Skeletal muscle satellite cell (primary cell): ENCODE data around the genes PAQR8 and HMGCLL1.

DNA sequence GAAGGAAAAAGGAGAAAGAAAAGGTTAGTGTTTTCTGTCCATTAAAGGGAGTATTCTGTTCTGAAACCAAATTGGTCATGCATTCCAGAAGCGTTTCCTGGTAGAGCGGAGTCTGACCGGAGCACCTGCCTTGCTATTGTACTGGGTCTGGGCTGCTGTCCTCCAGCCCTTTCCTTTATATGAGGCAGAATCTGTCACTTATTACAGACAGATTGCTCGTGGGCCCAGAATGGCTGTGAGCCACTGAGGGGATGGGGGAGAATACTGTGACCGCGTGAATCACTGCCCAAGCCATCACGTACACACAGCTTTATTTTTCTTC, 573.5 kb downstream of the PKHD1 start:
- CAGE, long polyA plus RNA, result no peak

- CAGE, long polyA plus RNA, result no peak
These were observed 9.2 kb downstream of the PKHD1 start for GRCh38 chr6:52078099-52078718.

- CAGE, long polyA plus RNA, result start-site peak on the plus strand at chr6:52362131-52362164, 14 and 14 reads in 2 replicates
These were observed at the start of gene PAQR8 for GRCh38 chr6:52361934-52362305. PAQR8 (plus strand) TSS chr6:52362151.

DNA sequence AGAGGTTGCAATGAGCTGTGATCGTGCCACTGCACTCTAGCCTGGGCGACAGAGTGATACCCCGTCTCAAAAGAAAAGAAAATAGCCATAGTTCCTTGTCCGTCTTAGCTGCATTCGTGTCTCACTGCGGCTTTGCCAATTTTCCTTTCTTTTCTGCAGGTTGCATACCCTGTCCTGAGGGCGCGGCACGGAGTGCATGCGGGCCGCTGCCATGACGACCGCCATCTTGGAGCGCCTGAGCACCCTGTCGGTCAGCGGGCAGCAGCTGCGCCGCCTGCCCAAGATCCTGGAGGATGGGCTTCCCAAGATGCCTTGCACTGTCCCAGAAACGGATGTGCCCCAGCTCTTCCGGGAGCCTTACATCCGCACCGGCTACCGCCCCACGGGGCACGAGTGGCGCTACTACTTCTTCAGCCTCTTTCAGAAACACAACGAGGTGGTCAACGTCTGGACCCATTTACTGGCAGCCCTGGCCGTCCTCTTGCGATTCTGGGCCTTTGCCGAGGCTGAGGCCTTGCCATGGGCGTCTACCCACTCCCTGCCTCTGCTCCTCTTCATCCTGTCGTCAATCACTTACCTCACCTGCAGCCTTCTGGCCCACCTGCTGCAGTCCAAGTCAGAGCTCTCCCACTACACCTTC, 17.0 kb upstream of the EFHC1 start:
- CAGE, long polyA plus RNA, result no peak

DNA sequence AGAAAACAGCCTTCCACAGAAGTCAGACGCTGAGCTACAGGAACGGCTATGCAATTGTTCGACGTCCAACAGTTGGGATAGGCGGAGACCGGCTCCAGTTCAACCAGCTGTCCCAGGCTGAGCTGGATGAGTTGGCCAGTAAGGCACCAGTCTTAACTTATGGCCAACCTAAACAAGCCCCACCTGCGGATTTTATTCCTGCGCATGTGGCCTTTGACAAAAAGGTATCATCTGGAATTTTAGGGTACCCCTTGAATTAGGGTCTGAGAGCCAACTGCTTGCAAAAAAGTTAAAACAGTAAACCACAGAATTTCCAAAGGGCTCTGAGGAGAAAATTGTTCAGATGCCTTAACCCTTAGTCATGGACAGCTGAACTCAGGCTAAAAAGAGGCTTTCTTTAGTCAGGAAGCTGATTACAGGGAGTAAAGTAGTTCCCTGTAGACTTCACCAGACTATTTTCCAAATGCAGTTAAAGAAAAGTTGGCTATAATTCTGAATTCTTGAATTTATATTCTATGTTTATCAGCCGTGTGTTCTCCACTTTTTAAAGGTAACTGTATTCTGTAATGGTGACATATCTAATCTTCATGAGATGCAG, 3.9 kb downstream of the EFHC1 start:
- CAGE, long polyA plus RNA, result no peak

- CAGE, long polyA plus RNA, result no peak
These were observed 33.3 kb downstream of the TRAM2 start for GRCh38 chr6:52543419-52544175.

DNA sequence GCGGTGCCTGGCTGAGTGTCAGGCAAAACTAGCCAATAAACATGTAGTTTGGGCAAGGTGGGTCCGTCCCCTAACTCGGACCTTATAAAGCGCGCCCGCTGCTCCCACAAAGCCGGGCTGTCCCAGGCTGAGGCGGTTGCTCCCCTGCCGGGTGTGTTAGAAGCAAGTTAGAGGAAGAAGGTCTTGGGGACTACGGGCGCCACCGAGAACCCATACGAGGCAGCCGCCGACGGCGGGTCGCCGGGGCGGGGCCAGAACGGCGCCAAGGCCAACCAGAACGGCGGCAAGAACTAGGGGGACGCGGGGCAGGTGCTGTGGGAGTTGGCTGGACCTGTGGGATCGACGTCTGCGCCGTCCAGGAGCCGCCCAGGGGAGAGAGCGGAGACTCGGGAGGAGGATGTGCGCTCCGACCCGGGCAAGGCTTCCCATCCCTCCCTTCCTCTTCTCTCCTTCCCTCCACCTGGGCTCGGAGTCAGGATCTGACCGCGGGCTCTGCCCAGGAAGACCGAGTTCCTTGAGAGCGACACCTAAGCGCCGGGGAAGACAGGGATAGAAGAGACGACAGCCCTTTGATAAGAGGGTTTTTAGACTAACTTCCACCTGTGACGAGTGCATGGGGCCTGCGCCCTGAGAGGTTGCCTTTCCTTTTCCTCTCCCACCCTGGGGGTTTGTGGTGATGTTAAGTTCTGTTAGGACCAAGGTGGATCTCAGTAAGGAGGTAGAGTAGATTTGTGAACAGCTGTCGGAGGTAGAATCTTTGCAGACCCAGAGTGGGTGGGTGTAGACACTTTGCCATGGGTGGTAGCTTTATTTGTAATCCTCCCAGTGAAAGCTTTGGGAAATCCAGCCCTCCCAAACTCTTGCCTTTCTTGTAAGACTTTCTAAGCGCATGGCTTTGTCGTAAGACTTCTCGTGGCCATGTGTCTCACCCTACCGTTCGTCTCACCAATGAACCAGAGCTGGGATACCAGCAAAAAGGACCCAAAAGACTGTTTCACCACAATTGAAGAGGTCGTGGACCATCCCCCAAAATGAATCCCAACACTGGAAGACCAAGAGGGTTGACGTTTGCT, 6.3 kb upstream of the TMEM14A start:
- CAGE, long polyA plus RNA, result no peak

- CAGE, long polyA plus RNA, result no peak
These were observed 2.0 kb downstream of the GSTA1 start for GRCh38 chr6:52801446-52802117.

DNA sequence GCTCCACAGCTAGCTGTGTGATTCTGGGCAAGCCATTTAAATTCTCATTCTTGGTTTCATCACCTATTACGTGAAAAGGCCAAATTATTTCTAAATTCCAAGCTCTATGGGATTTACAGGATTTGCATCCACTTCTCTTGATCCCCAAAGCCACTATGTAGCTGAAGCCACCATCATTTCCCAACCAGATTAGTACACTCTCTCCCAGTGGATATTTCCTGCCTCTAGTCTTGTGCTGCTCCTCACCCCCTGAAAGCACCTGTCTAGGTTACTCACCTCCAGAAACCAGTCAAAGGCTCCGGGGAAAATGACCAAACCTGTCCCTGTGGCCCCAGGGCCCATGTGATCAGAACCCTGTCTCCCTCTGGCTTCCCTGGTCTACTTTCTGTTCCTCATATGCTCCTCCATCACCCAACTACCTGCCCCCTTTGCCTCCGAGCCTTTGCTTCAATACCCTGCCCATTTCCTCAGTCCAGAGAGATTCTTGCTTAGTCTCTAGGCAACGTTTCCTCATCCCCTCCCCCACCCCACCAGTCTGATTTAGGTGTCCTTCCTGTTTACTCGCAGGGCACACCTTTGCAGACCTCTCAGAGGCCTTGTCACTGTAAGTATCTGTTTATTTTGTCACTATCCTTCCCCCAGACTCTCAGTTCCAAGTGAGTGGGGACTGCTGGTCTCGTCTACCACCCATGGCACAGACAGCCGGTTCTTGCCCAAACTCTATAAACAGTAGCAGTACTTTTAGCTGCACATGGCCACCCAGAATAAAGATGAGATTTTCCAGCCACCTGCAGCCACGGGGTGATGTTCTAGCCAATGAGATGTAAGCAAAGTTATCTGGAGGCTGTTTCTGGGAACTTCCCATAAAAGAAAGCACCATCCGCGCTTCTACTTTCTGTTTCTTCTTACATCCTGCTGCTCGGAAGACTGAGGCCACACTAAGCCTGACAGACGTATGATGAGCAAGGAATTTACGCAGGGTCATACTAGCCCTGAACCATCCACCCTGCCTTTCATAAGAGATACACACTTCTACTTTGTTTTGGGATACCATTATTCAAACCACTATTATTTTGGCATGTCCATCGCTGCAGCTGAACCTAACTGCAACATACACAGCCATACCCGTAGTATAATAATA, 13.4 kb downstream of the ELOVL5 start:
- CAGE, long polyA plus RNA, result no peak

- CAGE, long polyA plus RNA, result no peak
These were observed 6.8 kb downstream of the ELOVL5 start for GRCh38 chr6:53341920-53342329.

- CAGE, long polyA plus RNA, result no peak
These were observed 28.5 kb downstream of the GCLC start for GRCh38 chr6:53516350-53516927.

- CAGE, long polyA plus RNA, result no peak
These were observed 14.3 kb downstream of the GCLC start for GRCh38 chr6:53530351-53531284.

GRCh38 chr6:53539659-53540117, 5.2 kb downstream of the GCLC start:
- CAGE, long polyA plus RNA, result no peak

GRCh38 chr6:53544235-53544933, 517 bp downstream of the GCLC start:
- CAGE, long polyA plus RNA, result no peak

DNA sequence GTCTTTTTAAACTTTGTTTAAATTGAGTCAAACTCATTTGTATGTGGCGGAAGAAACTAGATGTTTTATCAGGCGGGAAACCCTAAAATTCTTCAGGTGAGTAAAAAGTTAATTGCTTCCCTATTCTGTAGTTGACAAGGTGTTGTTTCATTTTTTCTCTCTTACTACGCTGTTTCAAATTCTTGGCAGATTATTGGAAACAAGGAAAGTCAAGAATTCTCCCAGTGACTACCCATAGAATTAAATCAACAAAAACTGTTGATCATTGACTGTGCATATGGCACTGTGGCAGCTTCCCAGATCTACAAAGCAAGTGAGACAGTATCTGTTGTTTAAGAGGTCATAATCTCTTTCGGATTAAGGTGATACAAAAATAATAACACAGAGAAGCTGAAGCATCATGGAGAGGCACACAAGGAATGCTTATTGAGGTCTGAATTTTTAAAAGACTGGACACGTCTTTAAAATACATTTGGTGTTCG, 2.1 kb upstream of the LRRC1 start:
- CAGE, long polyA plus RNA, result no peak

- CAGE, long polyA plus RNA, result no peak
These were observed 34.8 kb downstream of the LRRC1 start for GRCh38 chr6:53829580-53830100.

GRCh38 chr6:54083018-54083676, 28.1 kb upstream of the MLIP start:
- CAGE, long polyA plus RNA, result no peak

DNA sequence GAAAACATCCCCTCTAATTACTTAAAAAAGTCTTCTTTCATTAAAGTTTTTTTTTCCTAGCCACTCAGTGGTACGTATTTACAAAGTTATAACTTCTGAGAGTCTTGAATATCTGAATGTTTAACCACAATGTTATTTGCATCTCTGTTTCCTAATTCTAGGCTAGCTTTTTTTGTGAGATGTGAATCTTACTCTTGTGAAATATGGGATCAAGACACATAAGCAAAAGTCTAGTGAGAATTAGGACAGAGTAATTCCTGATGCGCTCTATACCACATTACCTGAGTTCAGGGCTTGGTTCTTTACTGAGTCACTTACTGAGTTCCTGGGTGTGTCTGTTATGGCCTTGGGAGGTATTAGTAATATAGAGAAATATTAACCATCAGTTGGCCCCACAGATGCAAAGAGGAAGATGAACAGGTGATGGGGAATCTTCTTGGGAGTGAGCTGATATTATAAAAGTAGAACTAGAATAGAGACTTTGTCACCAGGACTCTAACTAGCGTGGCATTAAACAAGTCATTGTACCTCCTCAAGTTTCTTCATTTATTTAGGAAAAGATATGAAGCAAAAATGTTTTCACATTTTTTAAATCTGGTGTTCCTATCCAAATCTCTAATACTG, 28.1 kb downstream of the FAM83B start:
- CAGE, long polyA plus RNA, result no peak

- CAGE, long polyA plus RNA, result no peak
These were observed at the start of gene HMGCLL1 for GRCh38 chr6:55578496-55579580. HMGCLL1 (minus strand) TSS chr6:55579192.

- CAGE, long polyA plus RNA, result no peak
These were observed 173.9 kb downstream of the COL21A1 start for GRCh38 chr6:56073511-56073869.